CD14-positive monocyte (primary cell): ENCODE measurements around a stretch of chr16.

- CAGE, long polyA plus RNA: no peak
These were observed 122.2 kb upstream of the CIBAR2 start for GRCh38 chr16:85234268-85235123.

- CAGE, long polyA plus RNA: no peak
These were observed 197.9 kb upstream of the CIBAR2 start for GRCh38 chr16:85309810-85310983.

DNA sequence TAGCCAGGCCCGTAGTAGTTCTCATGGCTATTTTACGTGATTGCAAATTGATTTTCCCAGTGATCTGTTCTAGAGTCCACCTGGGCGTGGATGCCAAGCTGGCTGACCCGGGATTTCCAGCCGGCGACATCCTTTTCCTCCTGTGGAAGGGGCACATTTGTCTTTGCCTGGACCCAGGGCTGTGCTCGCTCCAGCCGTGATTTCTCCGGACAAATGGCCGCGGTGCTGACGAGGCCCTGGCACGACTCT lies 226.8 kb upstream of the CIBAR2 start:
- CAGE, long polyA plus RNA: no peak

- CAGE, long polyA plus RNA: no peak
These were observed 179.8 kb upstream of the GSE1 start for GRCh38 chr16:85432974-85433979.

DNA sequence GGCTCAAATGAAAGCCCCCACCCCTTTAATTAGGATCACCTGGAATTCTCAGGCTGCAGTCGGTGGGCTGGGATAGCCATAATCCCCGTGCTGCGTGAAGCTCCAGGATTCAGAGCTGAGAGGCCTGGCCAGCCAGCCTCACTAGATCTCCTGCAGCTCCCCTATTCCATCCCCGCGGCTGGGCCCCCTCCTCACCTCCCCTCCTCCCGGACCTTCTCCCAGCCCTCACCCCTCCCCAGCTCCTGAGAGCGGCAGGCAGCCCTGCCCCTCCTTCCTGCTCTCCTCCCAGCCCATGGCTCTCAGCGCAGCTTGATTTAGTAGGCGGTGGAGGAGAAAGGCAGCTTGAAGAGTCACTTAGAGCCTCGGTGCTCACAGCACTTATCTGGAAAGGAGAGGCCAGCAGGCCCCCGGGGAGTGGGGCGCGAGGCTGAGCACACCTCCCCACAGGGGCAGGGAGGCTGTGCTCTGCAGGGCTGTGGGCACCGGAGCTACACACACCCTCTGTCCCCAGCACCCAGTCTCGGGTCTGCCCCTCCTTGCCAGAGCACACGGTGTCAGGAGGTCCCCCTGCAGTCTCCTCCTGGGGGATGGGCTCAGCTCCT lies 151.4 kb upstream of the GSE1 start:
- CAGE, long polyA plus RNA: no peak

DNA sequence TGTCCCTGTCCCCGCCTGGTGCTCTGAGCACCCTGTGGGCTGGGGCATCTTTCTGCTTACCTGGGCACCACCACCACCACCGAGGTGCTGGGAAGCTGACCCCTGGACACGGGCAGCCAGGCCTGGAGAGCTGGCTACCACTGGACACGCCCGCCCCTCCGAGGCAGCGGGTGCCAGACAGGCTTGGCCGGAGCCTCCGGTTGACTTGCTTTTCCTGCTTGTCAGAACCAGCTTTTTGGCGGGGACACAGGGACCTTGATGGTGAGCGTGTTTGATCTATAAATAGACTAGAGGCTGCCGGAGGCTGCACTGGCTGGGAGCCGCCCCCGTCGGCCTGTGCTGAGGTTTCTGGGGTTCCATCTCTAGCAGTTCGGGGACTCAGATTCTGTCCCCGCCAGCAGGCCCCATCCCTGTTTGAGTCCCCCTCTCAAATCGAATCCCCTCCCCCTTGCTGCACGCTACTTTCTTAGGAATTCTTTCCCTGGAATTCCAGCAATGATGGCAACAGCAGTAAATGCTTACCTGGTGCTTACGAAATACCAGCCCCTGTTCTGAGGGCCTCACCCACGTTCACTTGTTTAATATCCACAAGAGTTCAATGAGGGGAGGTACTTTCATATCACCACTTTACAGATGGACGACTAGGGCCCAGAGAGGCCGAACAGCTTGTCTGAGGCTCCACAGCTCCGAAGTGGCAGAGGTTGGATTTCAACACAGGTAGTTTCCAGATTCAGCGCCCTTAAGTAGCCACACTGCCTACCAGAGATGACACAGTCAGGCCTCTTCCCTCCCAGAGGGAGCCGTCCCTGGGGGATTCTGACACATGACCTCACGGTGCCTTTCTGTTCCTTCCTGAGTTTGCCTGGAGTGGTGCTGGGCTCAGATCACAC lies 120.9 kb upstream of the GSE1 start:
- CAGE, long polyA plus RNA: no peak

DNA sequence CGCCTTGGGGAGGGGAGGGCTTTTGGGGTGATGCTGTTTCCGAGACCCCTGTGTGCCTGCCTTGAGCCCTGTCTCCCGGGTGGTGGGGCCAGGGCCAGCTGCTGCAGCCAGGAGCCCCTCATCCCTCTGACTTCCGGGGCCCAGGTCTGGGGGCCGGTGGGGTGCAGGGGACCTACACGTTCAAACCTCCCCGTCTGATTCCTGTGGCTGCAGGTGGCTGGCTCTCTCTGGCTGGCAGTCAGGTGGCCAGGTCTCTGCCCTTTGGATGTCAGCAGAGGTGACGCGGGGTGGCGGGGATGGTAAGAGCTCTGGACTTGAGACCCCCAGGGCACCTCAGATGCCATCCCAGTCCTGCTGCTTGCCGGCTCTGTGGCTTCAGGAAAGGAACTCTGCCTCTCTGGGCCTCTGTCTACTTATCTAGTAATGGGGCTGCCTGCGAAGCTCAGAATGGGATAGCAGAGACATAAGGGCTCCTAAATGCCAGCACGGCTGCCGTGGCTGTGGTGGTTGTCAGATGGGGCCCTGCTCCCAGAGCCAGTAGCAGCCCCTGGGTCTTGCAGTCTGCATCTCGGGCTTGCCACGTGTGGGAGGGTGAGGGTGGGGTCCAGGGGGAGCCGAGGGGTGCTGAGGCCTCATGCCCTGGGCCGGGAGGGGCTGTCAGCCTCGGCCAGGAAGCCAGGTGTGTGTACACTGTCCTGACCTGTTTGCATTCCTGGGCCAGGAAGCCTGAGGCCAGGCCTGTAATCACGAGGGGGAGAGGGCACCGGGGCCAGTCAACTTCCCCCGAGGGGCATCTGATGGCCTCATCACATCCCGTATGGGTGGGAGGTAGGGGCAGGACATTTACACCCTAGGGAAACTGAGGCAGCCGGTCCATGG lies 88.9 kb upstream of the GSE1 start:
- CAGE, long polyA plus RNA: no peak

- CAGE, long polyA plus RNA: no peak
These were observed 50.7 kb upstream of the GSE1 start for GRCh38 chr16:85562029-85563183.

DNA sequence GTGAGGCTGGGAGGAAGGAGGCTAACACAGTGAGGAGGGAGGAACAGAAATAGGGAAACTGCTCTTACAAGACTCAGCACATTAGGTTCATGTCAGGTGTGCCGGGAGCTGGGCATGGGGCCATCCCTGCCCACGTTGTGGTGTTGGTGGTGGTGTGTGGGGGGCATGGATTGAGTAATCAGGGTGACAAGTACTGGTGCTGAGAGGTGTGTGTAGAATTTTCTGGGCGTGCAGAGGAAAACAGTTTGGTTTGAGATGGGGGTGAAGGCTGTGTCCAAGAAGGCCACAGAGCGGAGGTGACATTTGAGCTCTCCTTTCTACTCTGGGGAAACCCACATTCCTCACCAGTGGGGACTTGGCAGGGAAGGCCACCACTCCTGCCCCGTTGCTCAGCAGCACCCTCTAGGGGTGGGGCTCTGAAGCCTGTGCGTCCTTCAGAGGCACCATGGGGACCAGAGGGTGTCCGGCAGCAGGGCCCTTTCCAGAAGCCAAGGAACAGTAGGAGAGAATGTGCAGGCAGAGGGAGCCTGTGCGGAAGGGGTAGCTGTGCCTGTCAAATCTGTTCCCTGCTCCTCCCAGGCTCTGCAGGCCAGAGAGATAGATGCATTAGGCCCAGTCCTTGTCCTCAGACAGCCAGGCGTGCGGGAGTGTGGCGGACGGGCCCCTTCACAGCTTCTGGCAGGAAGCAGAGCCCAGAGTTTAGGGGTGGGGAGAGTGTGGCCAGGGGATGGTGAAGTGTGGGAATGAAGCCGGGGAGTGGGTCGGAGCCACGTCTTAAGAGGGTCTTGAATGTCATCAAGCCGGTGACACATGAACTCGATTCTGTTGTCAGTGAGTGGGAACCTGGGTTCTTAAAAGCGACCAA lies 48.6 kb upstream of the GSE1 start:
- CAGE, long polyA plus RNA: no peak

- CAGE, long polyA plus RNA: no peak
These were observed 41.6 kb upstream of the GSE1 start for GRCh38 chr16:85571449-85572079.

DNA sequence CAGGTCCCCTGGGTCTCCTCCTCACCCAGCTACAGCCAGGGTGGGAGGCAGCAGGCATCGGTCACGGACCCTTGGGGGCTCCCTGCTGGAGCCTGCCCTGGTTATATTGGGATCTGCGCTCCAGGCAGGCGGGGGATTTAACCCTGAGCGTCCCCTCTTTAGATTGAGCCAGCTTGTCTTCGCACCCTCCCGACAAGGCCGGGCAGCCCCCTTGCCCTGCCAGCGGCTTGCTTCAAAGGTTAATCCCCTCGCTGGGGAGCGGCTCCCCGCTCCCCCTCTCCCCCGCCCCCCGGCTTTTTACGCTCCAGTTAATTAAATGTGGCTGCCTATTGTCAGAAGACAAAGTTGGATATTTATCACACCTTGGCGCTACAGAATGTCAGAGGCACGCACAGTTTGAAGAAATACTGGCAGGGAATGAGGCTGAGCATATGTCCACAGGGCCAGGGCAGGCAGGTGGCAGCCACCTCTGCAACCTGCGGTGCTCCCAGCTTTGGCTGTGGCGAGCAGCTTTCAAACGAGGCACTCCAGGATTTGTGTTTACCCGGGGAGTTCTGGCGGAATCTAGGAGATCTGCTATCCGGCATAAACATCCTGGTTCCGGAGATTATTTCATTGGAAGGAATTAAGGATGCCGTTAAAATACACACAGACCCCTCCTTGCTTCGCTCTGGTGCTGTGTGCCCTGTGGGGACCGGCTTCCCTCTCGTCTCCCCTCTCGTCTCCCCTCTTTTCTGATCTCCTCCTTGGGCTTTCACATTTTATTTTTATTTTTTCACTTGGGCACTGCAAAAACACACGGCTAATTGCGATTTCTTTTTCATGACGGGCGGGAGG lies 38.1 kb upstream of the GSE1 start:
- CAGE, long polyA plus RNA: no peak

DNA sequence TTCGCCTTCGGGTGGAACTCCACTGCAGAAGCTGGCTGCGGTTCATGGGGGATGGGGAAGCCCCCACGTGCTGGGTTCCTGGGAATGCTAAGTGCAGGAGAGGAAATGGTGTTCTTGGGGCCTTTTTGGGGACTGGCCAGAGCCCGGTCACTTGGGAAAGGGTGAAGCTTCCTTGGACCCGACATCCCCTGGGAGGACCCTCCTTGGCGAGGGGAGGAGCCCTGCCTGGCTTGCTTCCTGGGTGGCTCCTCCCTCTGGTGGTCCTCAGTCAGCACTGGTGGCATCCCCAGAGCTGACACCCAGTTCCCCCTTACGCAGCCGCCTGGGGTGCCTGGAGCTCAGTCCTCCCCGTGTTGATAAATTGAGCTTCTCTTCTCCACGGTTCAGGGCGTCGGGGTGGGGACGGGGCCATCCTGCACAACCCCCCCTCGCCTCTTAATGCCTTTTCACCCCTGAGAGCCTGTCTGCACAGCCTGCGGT lies 30.8 kb upstream of the GSE1 start:
- CAGE, long polyA plus RNA: no peak

- CAGE, long polyA plus RNA: no peak
These were observed 3.7 kb downstream of the GSE1 start for GRCh38 chr16:85616550-85617404.

DNA sequence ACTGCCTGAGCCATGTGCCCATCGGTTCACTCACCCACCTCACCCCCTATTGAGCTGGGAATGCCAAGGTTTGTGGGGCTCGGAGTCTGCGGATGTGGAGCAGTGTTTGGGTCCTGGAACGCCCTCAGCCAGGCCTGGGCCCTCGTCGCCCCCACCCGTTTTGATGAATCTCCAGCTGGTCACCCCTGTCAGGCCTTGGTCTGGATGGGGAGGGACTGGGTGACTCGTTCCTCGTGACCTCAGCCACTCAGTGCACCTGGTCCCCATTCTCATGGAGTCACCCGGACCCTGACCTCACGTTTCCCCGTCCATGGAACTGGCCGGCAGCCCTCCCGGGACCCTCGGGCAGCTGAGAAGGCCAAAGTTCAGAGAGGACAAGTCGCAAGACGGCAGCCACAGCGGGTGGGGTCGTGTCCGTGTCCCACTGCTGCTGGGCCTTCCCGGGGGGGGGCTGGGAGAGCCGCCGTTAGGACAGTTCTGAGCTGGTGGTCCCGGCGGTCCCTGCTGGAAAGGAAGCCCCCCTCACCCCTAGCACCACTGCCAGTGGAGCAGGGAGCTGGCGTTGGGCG lies 23.2 kb downstream of the GSE1 start:
- CAGE, long polyA plus RNA: no peak

DNA sequence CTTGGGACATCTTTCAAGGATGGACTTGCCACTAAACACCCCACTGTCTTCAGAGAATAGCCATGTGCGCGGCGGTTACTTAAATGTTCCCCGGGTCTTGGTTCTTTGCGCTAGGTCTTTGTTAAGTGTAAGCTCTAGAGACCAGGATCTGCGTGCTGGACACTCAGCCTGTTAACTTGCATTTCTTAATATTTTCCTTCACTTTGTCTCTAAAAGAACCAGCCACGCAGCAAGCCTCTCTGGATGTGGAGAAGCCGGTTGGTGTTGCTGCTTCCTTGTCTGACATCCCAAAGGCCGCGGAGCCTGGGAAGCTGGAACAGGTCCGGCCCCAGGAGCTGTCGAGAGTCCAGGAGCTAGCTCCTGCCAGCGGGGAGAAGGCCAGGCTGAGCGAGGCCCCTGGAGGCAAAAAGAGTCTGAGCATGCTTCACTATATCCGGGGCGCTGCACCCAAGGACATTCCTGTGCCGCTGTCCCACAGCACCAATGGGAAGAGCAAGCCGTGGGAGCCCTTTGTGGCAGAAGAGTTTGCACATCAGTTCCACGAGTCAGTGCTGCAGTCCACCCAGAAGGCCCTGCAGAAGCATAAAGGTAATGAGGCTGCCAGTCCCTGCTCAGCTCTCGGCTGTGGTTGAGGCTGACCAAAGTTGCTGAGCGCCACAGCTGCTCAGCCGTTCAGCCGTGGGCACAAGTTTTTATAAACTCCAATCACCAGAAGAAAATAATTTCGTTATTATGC lies 22.8 kb downstream of the GINS2 start:
- CAGE, long polyA plus RNA: no peak

DNA sequence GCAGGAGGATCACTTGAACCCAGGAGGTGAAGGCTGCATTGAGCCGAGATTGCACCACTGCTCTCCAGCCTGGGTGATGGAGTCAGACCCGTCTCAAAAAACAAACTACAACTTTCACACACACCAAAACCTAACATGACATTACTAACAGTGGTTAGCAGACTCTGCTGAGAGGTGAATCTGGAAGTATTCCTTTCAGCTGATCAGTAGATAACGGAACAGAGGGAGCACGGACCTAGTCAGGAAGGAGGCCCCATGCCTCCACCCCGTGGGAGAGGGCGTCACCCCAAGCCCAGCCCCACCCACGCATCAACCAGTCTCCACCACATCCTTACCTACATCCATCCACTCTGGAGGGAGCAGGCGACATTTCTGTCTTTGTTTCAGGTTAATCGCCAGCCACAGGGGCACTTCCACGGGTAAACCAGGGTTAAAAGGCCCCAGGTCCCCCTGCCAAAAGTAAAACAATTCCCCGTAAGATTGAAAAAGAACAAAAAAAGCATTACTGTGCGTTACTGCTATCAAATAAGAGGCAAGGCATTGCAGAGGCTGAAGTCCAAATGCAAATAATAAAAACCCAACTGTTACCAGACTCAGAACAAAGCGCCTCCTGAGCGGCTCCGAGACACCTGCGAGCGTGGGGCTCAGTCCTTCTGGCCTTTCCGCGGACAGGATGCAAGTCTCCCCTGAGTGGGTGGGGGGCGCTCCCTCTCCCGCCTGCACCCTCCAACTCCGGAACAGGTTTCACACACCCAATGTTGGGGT lies 1.4 kb downstream of the GINS2 start:
- CAGE, long polyA plus RNA: no peak

DNA sequence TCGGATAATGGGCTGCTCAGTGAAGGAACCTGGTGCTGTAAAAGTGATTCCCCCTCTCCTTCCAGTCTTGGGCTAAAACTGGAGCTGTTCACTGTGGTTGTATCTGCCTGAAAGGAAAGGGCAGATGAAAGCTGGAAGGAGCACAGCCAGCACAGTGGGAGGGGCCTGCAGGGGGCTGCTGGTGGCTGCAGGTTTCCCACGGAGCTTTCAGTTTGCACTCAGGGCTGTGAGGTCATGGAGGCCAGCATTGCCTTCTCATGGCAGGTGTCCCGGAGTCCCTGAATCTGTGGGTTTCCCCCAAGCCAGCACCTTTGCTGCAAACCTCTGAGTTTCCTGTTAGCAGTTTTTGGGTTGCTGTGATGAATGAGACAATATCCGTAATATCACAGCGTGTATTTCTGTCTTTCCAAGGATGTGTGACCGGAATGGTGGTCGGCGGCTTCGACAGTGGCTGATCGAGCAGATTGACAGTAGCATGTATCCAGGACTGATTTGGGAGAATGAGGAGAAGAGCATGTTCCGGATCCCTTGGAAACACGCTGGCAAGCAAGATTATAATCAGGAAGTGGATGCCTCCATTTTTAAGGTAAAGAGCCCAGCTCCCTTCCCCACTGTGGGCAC lies 3.8 kb downstream of the IRF8 start:
- CAGE, long polyA plus RNA: no peak

DNA sequence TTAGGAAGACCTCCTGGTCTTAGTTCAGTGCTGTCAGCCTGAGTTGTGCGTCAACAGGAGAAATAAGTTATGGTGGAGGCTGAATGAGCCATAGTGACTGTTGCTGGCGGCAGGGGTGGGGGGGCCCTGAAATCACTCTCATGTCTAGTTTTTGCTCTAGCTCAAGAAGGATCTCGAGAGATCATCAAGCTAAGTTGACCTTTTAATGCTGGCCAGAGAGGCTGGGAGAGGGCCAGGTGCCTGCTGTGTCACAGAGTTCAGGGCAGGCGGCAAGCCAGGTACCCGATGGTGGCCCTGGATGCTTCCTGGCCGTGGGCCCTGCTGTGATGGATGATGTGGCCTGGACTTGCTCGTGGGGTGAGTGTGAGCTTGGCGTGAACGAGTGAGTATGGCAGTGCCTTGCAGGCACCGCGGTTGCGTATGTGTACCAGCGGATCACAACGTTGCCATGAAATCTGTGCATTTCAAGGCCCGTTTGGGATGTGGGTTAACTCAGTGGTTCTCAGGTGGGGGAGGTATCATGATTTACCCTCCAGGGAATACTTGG lies 7.3 kb downstream of the IRF8 start:
- CAGE, long polyA plus RNA: no peak

DNA sequence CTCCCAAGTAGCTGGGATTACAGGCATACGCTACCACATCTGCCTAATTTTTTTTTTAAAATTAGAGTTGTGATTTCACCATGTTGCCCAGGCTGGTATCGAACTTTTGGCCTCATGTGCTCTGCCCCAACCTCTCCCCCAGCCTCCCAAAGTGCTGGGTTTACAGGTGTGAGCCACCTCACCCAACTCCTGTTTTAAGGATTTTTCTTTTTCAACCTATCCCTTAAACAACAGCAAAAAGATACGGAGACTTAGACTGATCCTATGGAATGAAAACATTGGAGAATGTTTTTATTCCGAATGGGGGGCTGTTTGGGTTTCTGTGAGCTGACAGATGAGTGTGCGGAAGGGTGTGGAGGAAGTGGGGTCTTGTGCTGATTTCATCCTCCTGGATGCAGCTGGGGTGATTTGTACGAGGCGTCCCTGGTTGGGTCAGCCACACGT lies 23.9 kb downstream of the IRF8 start:
- CAGE, long polyA plus RNA: no peak

DNA sequence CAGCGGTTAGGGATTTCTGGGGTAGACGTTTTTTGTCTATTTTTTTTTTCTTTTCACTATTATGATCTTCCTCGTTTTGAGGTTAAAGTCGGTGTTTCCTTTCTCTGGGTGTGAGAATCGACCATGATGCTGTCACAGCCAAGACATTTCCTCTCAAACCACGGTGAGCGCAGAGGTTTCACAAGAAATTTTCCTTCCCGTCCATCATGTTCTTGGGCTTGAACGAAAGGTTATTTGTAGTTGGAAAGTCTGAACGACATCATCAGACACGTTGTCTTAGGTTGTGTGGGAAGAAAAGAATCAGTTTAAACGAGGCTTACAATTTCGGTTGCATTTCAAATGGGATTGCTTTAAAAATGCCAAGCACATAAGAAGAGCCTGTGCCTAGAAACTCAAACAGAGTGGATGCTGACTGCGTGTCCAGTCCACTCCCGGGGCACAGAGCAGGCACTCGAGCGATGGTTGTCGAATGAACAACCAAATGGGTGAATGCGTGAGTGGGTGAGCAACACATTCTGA lies 37.6 kb downstream of the IRF8 start:
- CAGE, long polyA plus RNA: no peak